ENCODE measurements around the genes OR2H2, RNF39 and TRIM26.

DNA sequence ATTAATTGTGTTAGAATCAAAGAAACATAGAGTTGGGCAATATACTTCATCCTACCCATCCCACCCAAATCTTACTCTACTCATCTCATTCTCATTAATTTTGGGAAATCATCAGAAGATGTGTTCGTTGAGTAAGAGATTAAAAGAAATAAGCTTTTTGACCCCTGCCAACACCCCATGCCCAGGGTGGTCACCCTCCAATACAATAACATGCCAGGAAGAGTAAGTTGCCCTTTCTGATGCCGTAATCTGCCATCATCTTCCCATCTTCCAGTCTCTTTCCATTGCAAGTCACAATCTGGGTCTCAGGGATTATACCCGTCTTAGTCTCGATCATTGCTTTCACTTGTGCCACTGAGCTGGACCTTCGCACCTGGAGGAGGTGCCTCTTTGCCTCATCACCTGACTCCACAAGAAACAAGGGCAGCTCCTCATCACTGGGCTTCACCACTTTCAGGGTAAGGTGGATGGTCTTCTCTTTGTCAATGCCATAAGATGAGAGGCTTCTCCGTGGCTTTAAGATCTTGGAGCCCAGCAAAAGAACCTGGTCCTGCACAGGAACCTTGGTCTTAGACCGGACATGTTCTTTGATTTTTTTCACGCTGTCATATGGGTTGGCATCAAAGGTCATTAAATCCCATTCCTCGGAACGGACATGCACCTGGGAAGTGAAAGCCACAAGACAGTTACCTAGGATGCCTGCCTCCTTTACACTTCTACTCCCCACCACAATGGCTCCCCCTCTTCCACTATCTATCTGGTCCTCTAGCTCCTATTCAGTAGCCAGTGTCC lies 3.6 kb downstream of the UBD start:
- PRO-cap: no peak

- PRO-cap: no peak
Observed at GRCh38 chr6:29584682-29585356, at the start of gene OR2H2. Gene OR2H2, plus strand, starts transcription at chr6:29585121.

- PRO-cap: no peak
Observed at GRCh38 chr6:29628998-29629180, 4.1 kb downstream of the GABBR1 start.

DNA sequence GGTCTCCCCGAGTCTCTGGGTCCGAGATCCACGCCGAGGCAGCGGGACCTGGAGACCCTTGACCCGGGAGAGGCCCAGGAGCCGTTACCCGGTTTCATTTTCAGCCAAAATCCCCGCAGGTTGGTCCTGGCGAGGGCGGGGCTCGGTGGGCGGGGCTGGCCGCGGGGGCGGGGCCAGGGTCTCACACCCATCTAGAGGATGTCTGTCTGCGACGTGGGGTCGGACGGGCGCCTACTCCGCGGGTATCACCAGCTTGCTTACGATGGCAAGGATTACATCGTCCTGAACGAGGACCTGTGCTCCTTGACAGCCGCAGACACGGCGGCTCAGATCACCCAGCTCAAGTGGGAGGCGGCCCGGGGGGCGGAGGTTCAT lies 34.9 kb upstream of the HLA-G start:
- PRO-cap: no peak

GRCh38 chr6:29924690-29925227 lies 17.6 kb upstream of the HLA-A start:
- PRO-cap: no peak

- PRO-cap: no peak
Observed at GRCh38 chr6:29940440-29940972, 1.8 kb upstream of the HLA-A start.

DNA sequence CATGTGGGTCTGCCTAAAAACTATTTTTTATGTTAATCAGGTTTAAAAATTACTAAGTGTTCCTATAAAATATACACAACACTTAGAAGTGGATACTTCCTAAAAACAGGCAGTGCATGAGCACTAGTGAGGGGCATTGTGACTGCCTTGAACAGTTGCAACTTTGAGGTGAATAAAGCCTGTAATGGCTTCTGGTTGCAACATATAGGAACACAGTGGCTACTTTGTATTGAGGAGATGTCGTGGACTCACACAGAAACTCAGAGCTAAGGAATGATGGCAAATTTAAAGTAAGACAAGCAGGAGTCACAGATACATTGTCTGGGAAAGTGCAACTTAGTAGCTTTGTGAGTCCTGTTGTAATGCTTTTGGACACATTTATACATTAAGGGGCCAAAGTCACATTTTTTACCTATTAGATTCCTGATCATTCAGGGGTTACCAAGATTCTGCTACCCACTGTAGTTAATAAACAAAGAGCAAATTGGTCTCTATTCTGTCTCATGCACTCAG lies 823 bp upstream of the HLA-A start:
- PRO-cap: no peak

- PRO-cap: bidirectional peak, plus-strand start at chr6:29942864, minus-strand start at chr6:29942889
Observed at GRCh38 chr6:29942649-29943640, 613 bp downstream of the HLA-A start.

- PRO-cap: no peak
Observed at GRCh38 chr6:29948078-29948941, 6.0 kb downstream of the HLA-A start.

DNA sequence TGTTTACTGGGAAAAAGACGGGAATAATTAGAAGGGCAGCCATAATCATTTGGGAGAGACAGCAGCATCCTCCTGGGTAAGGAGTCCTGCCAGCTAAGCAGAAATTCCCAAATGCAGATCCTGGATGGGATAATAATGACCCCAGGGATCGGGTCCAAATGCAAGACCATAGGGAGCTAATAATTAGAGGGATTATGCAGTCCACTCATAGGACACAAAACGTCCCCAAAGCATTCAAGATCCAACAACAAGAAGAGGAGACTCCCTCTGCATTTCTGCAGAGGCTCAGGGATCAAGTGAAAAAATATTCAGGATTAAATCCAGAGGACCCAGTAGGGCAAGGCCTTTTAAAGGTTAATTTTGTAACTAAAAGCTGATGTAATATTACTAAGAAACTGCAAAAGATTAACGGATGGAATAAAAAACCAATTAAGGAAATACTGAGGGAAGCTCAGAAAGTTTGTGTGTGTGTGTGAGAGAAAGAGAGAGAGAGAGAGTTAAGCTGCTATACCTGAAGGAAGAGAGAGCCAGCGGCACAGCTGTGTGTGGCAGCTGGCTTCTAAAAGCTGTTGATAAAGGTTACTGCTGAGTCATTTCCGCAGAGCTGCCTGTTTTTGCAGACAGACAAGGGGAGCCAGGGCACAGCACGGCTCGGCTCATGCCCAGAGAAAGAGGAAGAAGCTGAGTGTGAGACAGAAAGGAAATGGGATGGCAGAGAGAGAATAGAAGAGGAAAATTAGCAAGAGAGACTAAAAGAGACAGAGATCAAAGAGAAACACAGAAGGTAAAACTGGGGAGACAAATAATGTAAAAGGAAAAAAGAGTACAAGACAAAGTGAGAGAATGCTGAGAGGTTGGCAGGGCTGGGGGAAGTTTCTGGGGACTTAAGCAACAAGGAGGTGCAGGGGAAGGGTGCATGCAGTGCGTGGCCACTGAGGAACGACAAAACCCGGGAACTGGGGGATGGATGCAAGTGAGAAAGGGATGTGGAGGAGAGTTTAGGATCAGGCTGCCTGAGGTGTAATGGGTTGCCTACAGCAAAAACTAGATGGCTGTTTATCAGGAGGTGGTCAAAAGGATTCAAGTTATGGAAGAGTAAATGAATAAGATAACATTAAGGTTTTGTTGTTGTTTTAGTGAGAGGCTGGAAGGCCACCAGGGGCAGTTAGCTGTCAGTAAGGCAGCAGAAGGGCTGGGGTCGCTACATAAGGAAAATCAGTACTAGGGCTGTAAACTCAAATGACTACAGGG lies 22.5 kb downstream of the HLA-A start:
- PRO-cap: bidirectional peak, plus-strand start at position 601 of the sequence, minus-strand start at position 526 of the sequence

DNA sequence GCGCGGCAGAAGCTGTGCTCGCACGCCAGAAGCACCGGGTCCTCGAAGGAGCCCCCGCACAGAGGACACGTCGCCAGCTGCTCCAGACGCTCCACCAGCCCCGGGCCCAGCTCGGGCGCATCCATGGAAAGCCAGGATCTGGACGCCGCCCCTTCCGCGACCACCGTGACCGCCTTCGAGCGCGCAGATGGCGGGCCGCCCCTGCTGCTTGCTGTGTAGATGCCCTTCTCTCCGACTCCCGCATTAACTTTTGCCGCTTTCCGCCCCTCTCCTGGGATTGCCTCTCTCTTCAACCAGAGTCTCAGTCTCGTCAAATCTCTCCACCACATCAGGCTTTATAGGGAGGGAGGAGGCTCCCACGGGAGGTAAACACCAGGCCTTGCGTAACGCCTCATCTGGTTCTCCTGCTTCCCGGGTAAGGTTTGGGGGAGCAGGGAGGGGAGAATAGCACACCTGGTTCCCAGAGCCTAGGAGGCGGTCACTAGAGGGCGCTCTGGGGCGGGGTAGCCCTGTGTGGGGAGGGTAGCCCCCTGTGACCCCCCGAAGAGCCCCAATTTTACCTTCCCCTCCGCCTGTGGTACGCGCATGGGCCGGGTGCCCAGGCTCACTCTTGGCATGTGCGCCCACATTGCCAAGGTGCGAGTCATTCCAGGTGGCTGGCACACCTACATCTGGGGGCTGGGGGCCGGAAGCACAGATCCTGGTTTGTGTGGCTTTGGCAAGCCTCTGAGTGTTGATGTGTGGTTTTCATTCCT lies at the start of gene RNF39:
Gene RNF39, minus strand, starts transcription at position 309 of the 755 bp plus-strand sequence.
- PRO-cap: no peak

DNA sequence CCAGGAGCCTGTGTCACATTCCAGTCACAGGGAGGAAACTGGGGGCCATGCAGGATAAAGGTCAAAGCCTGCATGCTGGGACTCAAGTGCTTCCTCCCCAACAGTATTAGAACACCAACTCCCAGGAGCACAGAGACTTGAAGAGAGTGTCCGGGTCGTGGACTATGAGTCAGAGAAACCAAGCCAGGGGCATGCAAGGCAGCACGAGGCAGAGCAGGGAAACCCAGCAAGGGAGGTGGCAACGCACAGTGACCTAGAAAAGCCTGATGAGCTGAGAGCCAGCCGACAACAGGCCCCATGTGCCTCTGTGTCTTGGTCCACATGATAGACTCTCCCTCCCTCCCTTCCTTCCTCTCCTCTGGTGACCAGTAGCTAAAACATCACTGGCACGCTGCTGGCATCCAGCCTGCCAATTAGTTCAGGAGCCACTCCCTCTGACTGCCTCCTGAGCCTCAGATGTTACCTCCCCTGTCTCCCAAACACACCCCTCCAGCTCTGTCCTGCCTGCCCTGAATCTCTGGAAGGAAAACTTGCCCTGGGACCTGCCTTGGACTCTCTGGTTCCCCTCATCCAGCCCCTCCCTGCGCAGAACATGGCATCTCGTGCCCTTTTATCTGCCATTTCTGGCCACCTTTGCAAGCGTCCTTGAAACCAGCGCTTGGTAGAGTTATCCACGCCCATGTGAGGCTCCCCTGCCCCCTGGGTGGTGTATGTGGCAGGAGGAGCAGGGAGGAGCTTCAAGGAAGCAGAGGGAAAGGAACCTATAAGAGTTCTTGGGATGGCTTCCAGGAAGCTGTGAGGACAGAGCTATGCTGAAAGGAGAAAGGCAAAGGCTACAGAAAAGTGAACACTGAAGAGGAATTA lies 16.2 kb upstream of the RNF39 start:
- PRO-cap: no peak

GRCh38 chr6:30213244-30213667 lies at the start of gene TRIM26:
Gene TRIM26, minus strand, starts transcription at chr6:30213406.
- PRO-cap: bidirectional peak, plus-strand start at chr6:30213573, minus-strand start at chr6:30213366

GRCh38 chr6:30219257-30219648 lies 6.0 kb upstream of the TRIM26 start:
- PRO-cap: no peak

- PRO-cap: no peak
Observed at GRCh38 chr6:30260032-30260616, 46.9 kb upstream of the TRIM26 start.

DNA sequence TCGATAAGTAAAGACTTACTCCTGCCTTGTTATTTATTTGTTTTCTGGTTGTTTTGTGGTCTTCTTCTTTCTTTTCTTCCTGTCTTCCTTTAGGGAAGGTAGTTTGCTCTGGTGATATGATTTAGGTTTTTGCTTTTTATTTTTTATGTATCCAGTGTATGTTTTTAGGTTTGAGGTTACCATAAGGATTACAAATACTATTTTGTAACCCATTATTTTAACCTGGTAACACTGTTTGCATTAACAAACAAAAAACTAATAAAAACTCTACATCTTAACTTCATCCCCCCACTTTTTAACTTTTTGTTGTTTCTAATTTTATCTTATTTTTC lies 41.2 kb upstream of the TRIM39 start:
- PRO-cap: no peak

GRCh38 chr6:30327292-30327619 lies 529 bp downstream of the TRIM39 start:
- PRO-cap: no peak

GRCh38 chr6:30489630-30490538 lies 575 bp downstream of the HLA-E start:
- PRO-cap: no peak

- PRO-cap: no peak
Observed at GRCh38 chr6:30494600-30495080, 5.3 kb downstream of the HLA-E start.

DNA sequence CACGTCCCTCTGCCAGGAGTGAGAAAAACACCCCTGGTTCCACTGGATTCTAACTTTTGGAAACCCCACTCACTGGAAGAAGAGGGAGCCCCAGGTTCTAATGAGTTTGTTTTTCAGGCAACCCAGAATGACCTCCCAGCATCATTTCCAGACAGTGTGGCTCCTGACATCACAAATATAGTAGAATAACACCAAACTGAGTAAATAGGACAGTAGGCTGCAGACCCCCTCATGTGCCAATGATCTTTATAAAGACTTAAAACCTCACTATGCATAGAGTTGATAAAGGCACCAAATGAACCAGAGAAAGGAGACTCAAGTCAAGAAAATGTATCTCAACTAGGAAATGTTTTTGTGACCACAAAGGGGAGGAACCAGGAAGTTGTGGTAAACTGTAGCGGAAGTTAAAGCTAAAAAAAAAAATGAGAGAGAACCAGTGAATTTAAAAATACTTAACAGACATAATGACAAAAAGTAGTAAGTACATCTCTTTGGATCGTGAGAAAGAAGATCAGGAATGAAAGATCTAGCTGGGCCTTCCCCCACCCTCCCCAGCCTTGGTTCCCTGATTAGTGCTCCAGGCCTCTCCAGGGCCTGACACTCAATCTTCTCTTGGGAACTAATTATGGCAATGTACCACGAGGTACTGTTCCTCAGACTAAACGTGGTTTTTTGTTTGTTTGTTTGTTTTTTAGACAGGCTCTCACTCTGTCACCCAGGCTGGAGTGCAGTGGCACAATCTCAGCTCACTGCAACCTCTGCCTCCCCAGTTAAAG lies 19.9 kb downstream of the HLA-E start:
- PRO-cap: no peak